Measurements from ENCODE around the gene KANSL3.

DNA sequence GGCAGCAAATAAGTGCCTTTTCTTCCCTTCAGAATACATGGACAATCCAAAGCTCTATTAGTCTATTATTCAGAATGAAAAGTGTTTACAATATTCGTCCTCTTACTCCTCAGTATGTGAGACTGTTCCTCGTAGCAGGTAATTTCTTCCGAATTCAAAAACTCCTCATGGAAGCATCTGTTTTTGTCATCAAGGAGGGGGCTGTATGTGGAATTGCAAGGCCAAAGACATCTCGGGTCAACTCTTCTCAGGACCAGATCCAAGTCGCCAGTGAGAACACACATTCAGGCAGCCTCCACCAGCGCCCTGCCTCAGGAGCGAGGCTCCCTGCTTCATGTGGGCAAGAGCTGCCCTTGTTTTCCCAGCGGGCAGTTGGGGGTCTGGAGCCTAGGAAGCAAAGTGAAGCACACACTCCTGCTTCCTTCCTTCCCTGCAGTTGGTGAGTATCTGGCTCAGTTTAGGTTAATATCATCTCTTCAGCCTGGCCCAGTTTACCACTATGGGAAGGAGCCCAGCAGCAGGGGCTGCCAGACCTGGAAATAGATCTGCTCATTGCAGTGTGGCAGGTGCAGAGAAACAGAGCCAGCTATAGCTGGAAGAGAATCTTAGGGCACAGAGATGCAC, 25.4 kb downstream of the TMEM127 start:
- PRO-cap, result no peak
- RAMPAGE, long total RNA, result no peak

DNA sequence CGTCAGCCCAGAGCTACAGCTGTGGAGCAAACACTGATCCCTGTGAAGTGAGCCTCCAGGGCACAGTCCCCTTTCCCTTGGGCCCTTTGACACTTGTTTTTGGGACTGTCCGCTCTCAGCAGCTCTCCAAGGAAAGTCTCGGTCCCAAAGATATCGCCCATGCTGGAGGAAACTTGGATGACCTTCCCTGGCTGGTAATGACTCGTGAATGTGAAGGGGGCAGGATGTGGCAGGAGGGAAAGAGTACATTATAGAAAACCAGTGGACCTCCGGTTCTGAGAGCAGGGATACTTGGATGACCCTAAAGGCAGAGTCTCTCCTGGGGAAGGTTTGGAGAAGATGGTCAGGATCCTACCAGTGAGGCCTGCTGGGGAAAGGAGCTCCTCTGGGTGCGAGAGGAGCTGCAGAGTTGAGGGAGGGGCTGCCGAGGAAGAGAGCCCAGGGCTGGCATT, 12.4 kb downstream of the TMEM127 start:
- PRO-cap, result no peak
- RAMPAGE, long total RNA, result no peak

- PRO-cap, result no peak
- RAMPAGE, long total RNA, result no peak
These were observed 58.8 kb downstream of the NCAPH start for GRCh38 chr2:96394254-96394961.

- PRO-cap, result no peak
- RAMPAGE, long total RNA, result no peak
These were observed 34.6 kb downstream of the NEURL3 start for GRCh38 chr2:96470357-96471083.

DNA sequence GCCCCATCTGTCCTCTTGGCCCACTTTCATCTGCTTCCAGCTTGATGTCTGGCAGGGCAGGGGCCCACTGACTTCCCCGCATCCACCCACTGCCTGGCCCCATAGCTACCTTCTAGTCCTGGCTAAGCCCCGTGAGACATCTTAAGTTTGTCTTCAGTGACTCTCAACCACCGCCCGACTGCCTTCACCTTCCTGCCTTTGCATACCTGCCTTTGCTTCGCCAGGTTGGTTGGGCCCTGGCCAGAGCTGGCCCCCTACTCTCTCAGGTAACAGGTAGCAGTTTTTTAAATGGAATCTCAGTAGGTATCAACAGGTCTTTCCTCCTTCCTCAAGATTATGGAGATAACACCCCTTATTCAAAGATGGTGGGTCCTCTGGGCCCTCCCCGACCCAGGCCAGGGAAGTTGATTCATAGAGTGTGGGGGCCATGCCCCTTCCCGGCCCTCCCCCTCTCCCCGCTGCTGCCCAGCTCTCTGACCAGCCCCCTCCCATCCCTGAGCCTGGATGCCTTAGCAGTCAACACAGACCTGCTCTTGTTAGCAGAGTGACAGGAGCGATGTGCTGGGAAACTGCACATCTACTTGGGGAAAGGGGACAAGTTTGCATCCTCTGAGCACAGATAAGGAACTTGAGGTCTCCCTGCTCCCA, 2.9 kb downstream of the ARID5A start:
- PRO-cap, result no peak
- RAMPAGE, long total RNA, result no peak

DNA sequence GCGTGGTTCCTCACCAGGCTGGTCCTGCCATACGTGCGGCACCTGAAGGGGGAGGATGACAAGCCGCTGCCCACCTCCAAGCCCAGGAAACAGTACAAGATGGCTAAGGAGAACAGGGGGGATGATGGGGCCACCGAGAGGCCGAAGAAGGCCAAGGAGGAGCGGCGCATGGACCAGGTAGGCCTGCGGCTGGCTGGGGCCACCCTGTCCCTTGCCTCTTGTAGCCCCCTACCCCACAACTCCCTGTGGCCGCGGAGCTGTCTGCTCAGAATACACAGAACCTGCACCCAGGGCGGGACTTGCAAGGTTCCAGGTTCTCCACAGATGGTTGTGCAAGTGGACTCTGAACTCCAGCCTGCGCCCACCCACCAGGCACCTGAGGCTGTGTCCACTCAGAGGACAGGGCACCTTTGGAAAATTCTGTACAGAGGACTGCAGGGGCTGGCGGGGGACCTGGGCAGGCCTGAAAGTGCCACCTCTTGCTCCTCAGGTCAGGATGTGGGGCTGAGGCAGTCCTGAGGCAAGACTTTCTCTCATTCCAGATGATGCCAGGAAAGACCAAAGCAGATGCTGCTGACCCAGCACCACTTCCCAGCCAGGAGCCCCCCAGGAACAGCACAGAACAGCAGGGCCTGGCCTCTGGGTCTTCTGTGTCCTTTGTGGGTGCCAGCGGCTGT, 14.1 kb downstream of the ARID5A start:
- PRO-cap, result no peak
- RAMPAGE, long total RNA, result no peak

- PRO-cap, result no peak
- RAMPAGE, long total RNA, result no peak
These were observed 43.1 kb downstream of the KANSL3 start for GRCh38 chr2:96594617-96595785.

- PRO-cap, result no peak
- RAMPAGE, long total RNA, result no peak
These were observed 29.5 kb downstream of the KANSL3 start for GRCh38 chr2:96608477-96609244.

DNA sequence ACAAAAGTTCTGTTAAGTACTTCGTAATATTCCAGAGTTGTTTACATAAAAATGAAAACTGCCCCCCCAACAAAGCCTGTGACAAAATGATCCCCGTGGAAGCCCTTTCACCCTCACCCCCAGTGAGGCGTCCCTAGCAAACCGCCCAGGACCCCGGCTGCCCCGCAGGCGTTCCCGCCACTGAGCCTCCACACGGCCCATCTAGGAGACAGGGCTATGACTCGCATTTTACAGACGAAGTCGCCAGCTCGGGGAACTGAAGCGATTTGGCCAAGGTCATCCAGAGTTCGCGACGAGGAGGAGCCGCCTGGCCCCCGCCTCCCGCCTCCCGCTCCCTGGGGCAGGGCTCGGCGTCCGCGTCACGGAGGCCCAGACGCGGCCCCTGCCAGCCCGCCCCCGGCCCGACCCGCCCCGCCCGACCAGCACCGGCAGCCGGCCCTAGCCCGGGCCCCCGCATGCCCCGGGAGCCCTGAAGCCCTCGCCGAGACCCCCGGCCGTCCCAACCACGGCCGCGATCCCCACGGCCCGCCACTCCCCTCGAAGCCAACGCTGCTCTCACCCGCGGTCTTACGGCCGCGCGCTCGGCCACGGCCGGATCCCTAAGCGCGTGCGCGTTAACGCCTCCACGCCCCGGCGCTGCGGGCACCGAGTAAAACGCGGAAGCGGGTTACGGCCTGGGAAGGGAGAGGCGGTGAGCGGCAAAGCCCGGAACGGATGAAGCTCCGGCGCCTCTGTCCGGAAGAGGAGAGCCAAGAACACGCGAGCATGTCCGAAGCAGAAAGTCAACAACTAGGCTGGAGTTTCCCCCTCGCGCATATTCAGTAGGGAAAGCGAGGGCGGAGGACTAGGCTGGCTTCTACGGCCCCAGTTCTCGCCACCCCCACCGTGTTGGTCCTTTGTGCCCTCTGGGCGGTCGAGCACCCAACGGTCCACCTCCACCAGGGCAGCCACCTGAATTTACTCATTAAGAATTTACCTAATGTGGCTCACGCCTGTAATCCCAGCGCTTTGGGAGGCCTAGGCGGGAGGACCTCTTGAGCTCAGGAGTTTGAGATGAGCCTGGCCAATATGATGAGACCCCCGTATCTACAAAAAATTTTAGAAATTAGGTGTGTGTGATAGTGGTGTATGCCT, at the start of gene KANSL3:
KANSL3 (minus strand) TSS at position 589 of the 1,134 bp plus-strand sequence.
- PRO-cap, result no peak
- RAMPAGE, long total RNA, result no peak

- PRO-cap, result no peak
- RAMPAGE, long total RNA, result no peak
These were observed 2.9 kb downstream of the CNNM4 start for GRCh38 chr2:96763305-96764360.

DNA sequence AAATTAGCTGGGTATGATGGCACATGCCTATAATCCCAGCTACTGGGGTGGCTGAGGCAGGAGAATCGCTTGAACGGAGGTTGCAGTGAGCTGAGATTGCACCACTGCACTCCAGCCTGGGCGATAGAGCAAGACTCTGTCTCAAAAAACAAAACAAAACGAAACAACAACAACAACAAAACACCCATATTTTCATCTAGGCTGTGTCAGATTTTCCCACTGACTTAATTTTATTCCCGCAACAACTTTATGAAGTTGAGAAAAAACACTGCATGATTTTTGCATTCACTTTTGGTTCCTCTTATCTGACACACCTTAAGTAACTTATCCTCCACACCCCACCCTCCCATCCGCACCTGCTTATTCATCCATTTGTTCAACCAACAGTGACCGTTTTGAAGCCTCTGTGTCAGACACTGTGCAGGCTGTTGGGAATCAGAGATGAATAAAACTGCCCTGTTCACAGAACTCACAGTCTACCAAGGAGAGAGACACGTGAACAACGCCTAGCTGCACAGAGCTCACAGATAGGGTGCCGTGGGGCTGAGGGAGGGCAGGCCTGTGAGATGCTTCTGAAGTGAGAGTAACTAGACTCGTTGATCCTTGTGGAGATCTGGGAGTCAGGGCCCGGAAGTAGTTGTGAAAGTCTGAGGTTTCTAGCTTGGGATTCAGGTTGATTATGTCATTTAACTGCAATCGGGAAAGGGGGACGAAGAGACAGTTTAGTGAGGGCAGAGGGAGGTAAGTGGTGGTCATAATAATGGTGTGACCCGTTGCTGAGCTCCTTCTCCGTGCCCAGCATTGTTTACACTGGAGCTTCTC, 7.4 kb downstream of the CNNM4 start:
- PRO-cap, result no peak
- RAMPAGE, long total RNA, result no peak

DNA sequence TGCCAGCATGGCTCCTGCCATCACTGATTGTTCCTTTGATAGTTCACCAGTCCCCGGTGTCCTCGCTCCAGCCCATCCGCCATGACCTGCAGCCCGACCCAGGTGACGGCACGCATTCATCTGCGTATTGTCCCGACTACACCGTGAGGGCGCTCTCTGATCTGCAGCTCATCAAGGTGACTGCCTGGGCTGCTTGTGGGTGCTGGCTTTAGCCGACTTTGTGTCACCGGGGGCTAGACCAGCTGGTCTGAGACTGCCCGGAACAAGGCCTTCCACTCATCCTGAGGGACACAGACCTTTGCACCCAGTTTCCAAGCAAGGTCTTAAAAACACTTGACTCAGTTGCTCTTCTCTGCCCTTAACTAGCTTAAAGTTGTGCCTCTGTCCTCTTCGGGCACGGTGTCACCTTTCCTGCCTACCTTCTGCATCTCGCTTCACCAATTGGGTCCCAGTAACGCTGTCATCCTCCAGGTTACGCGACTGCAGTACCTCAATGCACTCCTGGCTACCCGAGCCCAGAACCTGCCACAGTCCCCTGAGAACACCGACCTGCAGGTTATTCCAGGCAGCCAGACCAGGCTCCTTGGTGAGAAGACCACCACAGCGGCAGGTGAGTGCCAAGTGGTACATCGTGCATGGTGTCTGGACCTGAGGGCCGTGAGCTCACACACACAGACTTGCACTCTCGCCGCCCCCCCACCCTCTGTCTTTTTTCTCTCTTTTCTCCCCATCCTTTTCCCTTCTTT, 12.6 kb downstream of the CNNM3 start:
- PRO-cap, result no peak
- RAMPAGE, long total RNA, result no peak

GRCh38 chr2:96860435-96861379, 2.9 kb upstream of the ANKRD39 start:
- PRO-cap, result no peak
- RAMPAGE, long total RNA, result no peak

DNA sequence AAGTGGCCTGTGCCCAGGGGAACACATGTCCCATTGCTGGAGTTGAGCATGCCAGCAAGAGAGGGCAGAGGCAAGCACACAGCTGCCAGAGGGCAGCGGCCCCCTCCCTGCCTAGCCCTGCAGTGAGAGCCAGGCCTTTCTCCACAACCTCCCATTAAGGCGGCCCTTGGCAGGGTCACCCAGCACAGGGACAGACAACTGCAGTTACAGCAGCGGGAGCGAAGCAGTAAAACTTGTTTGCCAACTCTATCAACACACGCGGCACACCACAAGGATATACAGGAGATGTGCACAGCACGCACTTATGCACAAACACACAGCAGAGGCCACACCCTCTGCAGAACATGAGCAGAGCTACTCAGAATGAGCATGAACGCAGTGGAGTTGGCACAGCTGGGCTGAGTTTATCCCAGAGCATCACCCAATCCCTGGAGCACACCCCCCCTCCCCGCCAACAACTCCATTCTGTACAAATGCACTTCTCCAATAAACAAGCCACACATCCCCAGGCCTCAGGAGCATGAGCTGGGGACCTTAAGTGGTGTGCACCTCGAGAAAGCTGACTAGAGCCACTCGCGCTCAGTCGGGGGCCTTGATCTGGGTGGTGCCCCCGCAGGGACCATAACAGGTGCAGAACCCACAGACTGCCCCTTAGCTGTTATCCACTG, 18.7 kb upstream of the SEMA4C start:
- PRO-cap, result no peak
- RAMPAGE, long total RNA, result no peak

DNA sequence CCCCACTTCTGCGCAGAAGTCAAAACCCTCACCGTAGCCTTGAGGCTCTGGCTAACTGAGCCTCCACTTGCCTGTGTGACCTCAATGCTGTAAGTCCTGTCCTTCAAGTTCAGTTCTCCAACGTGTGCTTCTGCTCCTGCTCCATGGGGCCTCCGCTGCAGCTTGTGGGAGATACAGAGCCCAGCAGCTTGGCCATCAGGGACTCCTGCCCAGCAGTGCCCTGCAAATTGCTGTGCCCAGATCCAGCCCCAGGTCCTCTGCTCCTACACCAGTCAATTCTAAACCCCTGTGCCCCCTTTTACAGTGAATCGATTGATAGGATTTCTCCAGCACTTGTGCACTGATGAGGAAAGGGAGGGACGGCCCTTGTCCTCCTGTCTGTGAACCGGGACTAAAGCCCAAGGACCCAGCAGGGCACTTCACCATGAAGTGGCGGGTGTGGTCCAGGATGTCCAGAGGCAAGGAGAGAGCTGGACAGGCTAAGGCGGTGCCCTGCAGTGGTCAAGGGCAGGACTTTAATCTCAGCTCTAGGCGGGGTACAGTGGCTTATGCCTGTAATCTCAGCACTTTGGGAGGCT, 28.1 kb upstream of the SEMA4C start:
- PRO-cap, result no peak
- RAMPAGE, long total RNA, result no peak

DNA sequence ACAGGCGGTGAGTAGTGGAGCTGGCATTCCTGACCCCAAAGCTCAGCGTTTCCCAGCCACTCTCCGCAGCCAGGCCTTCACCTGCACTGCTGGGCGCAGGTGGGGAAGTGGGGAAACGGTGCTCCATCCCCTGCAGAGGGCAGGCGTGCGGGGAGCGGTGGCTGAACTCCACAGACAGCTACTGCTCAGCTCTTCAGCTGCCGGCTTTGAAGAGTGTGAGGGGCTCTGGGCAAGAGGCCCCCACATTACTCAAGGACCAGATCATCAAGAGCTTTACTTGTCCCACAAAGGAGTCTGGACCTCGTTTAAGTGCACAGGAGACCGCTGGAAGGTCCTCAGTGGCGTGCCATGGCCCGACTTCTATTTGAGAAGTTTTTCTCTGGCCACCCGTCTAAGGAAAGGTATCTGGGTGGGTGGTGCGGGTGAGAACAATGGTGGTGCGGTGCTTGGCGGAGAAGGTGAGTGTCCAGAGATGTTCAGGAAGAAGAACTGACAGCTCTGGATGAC, 666 bp upstream of the FAHD2B start:
- PRO-cap, result no peak
- RAMPAGE, long total RNA, result no peak

GRCh38 chr2:97183578-97183938, 70.6 kb downstream of the ANKRD36 start:
- PRO-cap, result no peak
- RAMPAGE, long total RNA, result no peak

DNA sequence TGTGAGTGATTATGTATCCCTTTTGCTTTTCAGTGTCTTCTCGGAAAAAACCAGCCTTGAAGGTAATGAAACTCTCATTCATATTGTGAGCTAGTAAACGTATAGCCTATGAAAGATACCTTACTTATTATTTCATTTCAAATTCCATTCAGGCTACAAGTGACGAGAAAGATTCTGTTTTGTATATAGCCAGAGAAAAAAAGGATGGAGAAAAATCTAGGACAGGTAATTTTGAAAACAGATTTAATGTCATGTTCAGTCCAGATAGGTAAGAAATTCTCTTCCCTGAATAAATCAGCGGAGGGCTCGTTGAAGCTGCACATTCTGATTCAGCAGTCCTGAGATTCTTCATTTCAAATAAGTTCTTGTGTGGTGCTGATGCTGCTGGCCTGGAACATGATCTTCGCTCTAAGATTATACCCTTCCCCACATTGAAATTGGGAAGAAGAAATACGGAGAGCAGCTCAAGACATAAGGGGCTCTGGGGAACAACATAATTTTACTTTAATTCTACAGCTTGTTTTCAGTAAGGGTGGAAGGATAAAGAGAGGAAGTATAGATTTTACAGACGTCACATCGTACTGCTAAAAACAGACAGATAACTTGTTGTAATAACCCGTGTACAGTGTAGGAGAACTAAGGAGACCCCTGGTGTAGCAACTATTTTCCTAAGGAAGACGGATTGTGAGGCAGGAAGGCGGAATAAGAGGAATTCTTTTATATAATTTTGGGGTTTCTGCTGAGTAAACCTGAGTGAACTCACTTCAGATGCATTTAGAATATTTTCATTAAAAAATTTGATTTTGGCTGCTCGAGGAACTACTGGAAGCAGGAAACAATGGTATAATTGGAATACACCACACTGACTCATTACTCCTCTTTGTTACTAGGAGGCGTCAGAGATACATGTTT, 97.0 kb downstream of the ANKRD36 start:
- PRO-cap, result no peak
- RAMPAGE, long total RNA, result no peak

DNA sequence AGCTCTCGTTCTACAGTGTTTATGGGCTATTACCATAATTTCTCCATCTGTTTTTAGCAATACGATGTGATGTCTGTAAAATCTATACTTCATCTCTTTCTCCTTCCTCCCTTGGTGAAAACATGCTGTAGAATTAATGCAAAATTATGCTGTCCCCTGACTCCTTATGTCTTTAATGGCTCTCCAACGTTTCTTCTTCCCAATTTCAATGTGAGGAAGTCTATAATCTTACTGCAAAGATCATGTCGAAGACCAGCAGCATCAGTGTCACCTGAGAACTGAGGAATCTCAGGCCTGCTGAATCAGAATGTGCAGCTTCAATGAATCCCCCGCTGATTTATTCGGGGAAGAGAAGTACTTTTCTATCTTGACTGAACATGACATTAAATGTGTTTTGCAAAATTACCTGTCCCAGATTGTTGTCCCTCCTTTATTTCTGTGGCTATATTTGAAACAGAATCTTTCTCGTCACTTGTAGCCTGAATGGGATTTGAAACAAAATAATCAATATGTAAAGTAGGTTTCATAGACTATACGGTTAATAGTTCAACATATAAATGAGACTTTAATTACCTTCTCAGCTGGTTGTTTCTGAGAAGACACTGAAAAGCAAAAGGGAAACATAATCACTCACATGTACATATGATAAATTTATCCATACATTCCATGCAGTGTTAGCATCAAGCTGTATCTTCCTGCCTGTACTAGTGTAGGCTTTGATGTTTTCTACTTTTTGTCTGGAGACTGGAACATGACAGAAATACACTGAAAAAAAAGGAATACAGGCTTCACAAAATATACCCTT, 31.1 kb downstream of the ANKRD36B start:
- PRO-cap, result no peak
- RAMPAGE, long total RNA, result no peak

DNA sequence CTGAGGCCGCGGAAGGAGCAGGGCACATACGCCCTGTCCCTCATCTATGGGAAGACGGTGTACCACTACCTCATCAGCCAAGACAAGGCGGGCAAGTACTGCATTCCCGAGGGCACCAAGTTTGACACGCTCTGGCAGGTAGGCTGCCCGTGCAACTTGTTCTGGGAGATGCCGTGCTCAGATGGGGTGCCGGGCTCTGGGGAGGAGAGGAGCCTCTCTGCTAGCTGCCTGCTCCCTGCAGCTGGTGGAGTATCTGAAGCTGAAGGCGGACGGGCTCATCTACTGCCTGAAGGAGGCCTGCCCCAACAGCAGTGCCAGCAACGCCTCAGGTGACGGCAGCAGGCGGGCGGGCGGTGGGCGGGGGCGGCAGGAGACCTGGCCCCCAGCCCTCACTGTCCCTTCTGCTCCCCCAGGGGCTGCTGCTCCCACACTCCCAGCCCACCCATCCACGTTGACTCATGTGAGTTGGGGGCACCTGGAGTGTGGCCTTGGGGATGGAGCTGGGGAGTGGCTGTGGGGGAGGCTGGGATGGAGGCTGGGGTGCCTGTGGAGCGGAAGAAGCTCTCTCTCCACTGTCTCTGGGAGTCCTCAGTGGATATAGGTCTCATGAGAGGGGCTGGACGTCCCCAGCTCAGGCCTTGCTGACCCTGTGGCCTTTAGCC, 19.6 kb downstream of the ZAP70 start:
- PRO-cap, result no peak
- RAMPAGE, long total RNA, result no peak

Data from spinal cord (tissue), 3 donors.